Occipital lobe (tissue), 2 donors: ENCODE results near the gene PTCHD1.

GRCh38 chrX:18617268-18617761, 54.6 kb downstream of the RS1 start:
- RAMPAGE, long total RNA, result no peak

DNA sequence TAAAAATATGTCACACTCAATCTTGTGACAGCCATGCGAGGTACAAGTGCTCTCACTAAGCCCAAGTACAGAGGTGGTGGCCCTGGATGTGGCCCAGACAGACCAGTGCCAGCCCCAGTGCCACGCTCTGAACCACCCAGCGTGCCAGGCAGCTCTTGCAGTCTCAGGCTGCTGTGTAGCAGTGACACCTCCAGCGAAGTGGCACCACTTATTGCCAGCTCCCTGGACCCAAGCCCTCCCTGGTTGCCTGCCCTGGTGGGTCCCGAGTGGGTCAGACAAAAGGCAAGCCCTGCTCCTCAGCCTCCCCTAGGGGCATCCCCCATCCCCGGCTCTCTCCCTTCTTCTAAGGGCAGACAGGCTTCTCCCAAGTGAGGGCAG, 100.2 kb downstream of the PHKA2 start:
- RAMPAGE, long total RNA, result no peak

GRCh38 chrX:18884067-18884510, 99.8 kb downstream of the PHKA2 start:
- RAMPAGE, long total RNA, result no peak

DNA sequence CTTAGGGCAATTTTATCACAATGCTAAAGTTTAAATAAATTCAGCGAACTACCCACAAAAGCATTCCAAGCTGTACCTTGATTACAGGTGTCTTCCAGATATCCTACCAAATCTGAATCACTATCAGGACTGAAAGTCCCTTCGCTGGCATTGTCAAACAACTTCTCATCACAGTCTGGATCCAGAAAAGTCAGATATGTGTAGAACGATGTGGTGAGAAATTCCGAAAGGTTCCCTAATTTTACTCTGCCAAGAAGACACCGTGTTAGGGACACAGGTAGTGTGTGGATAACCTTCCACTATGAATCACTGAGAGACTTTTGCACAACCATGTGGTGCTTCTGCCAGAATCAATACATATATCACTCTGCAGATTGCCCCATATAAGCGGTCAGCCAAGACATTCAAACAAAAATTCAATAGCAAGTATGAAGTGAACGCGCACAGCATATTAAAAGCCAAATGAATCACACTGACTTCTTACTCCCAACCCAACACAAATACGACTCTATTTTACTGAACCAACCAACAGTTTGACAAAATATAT, 63.9 kb downstream of the PHKA2 start:
- RAMPAGE, long total RNA, result no peak

DNA sequence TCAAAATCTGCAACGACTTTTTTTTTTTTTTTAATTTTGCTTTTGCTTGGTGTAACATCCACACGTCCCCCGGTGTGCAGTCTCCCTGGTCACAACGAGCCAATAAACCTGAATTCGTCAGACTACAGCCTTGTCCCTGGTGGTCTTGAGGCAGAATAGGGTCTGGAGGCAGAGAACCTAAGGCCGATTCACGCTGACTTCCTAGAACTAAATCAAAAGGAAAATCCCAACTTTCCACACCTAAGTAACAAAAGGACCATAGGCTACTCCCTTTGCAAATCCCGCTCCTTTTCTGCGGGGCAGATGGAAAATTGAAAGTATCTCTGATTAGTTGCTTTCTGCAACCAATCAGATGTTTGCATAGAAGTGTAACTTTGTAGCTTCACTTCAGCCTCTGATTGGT, 125.2 kb upstream of the MAP3K15 start:
- RAMPAGE, long total RNA, result no peak

- RAMPAGE, long total RNA, result no peak
These were observed 131.8 kb downstream of the SH3KBP1 start for GRCh38 chrX:19755683-19755959.

DNA sequence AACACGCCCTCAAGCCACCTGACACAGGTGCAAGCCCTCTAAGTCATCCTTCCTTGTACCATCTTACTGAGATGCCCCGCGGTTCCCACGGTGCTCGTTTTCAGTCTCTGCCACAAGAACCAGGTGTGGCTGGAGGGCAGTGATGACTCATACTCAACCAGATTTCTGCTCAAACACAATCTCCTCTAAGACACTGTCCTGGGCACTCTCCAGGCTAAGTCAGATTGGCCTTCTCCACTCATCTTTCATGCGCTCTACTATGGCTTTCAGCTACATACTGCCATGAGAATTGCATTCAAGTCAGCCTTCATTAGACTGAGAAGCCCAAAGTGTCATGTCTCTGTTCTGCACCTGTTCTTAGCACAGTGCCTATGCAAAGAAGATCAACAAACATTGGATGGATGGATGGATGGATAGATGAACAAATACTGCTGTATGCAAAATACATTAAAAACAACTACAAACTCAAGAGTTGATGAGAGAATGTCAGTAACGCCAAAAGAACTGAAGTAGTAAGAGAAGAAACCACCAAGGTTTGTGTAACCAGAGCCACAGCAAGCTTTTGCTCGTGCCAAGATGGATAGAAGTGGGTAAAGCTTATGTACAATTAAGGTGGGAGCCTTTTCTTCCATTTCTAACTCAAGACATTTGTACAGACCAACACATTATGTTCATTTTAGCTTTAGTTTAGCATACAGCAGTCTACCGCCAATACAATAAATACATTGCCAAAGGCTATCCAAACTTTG, 3.3 kb downstream of the SH3KBP1 start:
- RAMPAGE, long total RNA, result no peak

DNA sequence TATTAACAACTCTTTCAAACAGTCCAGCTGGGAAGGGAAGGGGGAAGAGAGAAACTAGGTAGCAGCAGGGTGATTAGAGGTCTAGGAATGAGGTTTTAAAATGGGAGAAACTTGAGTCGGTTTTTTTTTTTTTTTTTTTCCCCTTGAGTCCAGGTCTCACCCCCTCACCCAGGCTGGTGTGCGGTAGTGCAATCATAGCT, 4.3 kb downstream of the BCLAF3 start:
- RAMPAGE, long total RNA, result no peak

DNA sequence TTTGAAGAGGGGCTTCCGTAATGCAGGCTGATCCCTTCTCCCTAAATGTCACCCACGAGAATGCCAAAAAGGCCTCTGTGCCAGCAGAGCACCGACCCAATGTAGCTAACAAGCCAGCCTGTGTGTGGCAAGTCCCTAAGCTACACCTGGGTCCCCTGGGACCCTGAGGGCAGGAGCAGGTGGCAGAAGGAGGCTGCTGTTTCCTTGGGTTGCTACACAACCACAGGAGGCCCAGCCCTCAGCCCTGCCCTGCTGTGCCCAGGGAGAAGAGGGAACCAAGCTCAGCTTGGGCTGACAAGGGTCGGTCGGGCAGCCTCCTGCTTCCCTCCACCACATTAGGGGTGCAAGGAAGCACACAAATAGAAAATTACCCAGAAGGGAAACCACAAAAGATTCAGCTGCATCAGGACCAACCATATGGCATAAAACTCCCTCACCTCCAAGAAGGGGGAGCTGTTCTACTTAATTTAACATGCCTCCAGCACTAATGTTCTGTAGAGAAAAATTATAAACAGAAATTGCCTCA, 55.4 kb downstream of the MAP7D2 start:
- RAMPAGE, long total RNA, result no peak

DNA sequence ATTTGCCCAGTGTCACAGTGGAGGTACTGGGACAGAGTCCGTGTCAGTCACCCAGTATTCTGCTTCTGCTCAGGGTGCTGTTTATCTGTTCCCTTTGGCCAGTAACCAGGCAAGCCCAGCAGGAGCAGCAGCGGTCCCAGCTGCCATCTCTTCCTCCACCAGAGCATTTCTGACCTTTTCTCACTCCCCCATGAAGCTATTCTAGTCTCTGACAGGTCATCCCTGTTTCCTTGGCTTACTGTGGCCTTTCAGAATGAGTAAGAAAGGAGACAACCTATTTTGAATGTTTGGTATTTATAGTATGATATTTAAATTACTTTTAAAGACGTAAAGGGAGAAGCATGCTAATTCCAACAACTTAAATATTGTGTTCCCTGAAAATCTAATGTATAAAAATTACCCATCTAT, 60.7 kb downstream of the RPS6KA3 start:
- RAMPAGE, long total RNA, result no peak

GRCh38 chrX:20218680-20219458, 47.8 kb downstream of the RPS6KA3 start:
- RAMPAGE, long total RNA, result no peak

DNA sequence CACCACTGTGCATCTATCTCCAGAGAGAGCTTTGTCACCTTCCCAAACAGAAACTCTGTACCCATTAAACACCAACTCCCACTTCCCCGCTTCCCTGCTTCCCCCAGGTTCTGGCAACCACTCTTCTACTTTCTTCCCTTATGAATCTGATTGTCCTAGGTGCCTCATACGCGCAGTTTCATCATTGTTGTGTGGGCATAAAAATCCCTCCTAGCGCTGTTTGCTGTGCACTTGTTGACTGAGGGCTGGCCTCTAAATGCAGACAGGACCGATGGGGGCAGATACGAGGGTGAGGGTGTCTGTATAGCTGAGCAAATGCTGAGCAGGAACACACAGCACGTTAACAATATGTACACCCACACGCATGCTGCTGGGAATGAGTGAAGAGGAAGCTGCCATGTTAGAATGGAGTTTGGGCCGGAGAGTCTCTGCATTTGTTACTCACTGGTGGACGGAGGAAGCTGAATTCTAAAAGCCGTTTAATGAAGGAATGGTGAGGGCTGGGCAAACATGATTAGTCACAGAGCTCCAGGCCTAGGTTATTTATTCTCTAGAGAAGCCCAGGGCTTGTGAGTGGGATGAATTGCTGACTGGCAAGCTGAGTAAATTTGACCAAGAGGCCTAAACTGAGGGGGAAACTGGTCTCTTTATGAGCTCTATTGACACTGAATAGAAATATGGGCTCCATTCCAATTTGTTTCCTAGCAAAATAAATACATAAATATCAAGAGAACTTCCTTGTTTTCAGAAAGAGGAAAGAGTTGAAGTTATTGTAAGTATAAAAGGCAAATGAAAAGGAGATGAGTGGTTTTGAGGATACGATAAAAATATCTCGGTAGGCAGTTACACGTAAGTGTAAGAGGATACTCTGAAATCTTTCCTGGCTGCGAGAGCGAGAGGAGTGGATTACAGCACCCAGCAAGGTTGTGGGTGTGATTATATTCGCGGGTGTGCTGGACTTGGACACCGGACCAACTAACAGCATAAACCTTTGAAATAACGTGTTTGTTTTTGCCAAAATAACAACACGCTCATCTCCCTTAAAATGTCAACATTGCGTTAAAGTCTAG, 95.9 kb upstream of the RPS6KA3 start:
- RAMPAGE, long total RNA, result no peak

GRCh38 chrX:21438703-21439164, 64.5 kb downstream of the CNKSR2 start:
- RAMPAGE, long total RNA, result no peak

GRCh38 chrX:21993001-21993751, 38.9 kb upstream of the PHEX start:
- RAMPAGE, long total RNA, result no peak

DNA sequence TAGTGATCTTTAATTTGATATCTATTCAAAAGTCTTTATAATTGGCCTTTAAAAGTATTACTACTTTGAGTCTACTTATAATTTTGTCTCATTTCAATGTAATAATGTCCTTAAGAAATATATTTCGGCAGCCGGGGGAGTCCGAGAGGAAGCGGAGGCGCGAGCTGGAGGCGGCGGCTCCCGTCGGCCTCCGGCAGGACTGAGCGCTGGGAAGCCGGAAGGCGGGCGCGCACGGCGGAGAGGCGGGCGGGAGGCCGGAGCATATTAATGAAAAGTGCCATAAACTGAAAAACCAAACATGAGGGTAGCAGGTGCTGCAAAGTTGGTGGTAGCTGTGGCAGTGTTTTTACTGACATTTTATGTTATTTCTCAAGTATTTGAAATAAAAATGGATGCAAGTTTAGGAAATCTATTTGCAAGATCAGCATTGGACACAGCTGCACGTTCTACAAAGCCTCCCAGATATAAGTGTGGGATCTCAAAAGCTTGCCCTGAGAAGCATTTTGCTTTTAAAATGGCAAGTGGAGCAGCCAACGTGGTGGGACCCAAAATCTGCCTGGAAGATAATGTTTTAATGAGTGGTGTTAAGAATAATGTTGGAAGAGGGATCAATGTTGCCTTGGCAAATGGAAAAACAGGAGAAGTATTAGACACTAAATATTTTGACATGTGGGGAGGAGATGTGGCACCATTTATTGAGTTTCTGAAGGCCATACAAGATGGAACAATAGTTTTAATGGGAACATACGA, 75.9 kb downstream of the DDX53 start:
- RAMPAGE, long total RNA, result start-site peak on the plus strand centred at position 138 of the sequence, 22 bp wide, 9 and 16 reads in 2 replicates

- RAMPAGE, long total RNA, result no peak
These were observed 105.7 kb upstream of the PTCHD1 start for GRCh38 chrX:23228916-23229471.

DNA sequence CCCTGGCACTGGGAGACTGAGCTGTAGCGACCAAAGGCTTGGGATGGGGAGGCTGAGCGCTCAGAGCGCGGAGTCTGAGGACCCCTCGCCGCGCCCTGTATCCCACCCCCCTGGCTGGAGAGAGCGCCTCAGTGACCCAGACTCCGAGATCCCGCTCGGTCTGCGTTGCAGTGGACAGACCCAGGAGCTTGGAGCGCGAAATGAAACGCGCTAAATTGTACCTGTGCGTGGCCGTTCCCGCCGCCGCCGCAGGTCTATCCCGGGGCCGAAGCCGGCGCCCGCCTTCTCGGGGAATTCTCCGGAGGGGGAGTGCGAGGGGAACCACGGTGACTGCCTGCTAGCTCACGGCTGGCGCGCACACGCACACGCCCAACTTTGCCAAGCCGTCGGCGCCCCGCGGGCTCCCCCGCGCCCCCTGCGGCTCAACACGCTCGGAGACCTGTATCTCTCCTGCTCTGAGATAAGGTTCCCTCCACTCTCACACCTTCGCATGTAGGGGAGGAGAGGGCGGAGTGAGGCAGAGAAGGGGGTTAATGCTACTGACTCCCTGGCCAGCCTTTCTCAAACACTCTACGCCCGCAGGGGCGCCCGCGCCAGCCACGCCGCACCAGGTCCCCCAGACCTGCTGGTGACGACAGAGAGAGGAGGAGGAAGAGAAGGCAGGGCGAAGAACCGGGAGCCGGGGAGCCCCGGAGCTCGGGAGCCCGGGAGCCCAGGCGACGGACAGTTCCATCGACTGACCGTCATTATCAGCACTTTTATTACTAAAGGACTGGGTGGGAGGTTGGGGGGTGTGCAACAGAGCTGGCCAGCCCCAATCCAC, 1.4 kb upstream of the PTCHD1 start:
- RAMPAGE, long total RNA, result no peak

- RAMPAGE, long total RNA, result no peak
These were observed 601 bp upstream of the PTCHD1 start for GRCh38 chrX:23333879-23334616.

DNA sequence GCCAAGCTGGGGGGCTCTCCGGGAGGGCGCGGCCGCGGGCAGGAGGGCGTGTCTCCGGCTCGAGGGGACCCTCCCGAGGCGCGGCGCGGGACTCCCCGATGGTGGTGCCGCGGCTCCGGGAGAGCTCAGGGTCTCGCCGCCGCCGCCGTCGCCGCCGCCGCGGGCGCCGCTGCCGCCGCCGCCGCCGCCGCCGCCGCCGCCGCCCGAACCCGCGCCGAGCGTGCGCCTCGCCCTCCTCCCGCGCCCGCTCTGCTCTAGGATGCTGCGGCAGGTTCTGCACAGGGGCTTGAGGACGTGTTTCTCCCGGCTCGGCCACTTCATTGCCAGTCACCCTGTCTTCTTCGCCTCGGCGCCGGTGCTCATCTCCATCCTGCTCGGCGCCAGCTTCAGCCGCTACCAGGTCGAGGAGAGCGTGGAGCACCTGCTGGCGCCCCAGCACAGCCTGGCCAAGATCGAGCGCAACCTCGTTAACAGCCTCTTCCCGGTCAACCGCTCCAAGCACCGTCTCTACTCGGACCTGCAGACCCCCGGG, at the start of gene PTCHD1:
Gene PTCHD1, plus strand, starts transcription at position 233 of the 532 bp plus-strand sequence.
- RAMPAGE, long total RNA, result no peak

GRCh38 chrX:23803936-23804521, 21.1 kb downstream of the SAT1 start:
- RAMPAGE, long total RNA, result no peak